Frontal cortex (tissue), 2 donors: ENCODE data around the gene ABCC4.

DNA sequence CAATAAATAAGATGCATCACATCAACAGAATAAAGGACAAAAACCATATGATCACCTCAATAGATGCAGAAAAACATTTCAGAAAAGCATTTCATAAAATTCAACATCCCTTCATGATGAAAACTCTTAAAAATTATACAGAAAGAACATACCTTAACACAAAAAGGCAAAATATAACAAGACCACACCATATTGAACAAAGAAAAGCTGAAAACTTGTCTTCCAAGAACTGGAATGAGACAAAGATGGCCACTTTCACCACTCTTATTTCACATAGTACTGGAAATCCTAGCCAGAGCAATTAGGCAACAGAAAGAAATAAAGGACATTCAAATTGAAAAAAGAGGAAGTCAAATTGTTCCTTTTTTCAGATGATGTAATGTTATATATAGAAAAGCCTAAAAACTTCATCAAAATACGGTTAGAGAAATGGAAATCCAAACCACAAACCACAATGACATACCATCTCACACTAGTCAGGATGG is 113.1 kb upstream of the SPRY2 start:
- RAMPAGE, long total RNA = no peak

DNA sequence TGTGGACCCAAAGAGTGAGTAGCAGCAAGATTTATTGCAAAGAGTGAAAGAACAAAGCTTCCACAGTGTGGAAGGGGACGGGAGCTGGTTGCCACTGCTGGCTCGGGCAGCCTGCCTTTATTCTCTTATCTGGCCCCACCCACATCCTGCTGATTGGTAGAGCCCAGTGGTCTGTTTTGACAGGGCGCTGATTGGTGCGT is 149.0 kb upstream of the SPRY2 start:
- RAMPAGE, long total RNA = no peak

GRCh38 chr13:80670695-80671069 is 329.8 kb upstream of the SPRY2 start:
- RAMPAGE, long total RNA = no peak

GRCh38 chr13:82153601-82153835 is 1728.8 kb downstream of the SLITRK1 start:
- RAMPAGE, long total RNA = no peak

DNA sequence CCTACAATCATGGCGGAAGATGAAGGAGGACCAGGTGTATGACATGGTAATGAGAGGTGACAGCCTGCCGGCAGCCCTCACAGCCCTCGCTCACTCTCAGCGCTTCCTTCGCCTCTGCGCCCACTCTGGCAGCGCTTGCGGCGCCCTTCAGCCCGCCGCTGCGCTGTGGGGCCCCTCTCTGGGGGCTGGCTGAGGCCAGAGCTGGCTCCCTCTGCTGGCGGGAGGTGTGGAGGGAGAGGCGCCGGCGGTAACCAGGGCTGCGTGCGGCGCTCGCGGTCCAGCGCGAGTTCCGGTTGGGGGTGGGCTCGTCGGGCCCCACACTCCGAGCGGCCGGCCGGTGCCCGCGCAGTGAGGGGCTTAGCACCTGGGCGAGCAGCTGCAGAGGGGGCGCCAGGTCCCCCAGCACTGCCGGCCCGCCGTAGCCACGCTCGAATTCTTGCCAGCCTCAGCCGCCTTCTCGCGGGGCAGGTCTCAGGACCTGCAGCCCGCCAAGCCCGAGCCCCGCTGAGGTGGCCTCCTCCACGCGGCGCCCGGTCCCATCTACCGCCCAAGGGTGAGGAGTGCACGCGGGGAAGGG is 879.1 kb upstream of the SLITRK5 start:
- RAMPAGE, long total RNA = no peak

- RAMPAGE, long total RNA = no peak
Observed at GRCh38 chr13:86946427-86947044, 724.6 kb upstream of the SLITRK5 start.

DNA sequence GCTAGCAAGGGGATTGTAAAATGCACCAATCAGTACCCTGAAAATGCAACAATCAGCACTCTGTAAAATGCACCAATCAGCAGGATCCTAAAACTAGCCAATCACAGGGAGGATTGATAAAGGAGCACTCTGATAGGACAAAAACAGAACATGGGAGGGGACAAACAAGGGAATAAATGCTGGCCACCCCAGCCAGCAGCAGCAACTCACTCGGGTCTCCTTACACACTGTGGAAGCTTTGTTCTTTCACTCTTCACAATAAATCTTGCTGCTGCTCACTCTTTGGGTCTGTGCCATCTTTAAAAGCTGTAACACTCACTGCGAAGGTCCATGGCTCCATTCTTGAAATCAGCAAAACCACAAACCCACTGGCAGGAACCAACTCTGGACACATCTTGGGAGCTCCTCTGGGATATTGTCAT is 337.4 kb upstream of the SLITRK5 start:
- RAMPAGE, long total RNA = no peak

GRCh38 chr13:87677220-87678197 is 6.3 kb downstream of the SLITRK5 start:
- RAMPAGE, long total RNA = no peak

DNA sequence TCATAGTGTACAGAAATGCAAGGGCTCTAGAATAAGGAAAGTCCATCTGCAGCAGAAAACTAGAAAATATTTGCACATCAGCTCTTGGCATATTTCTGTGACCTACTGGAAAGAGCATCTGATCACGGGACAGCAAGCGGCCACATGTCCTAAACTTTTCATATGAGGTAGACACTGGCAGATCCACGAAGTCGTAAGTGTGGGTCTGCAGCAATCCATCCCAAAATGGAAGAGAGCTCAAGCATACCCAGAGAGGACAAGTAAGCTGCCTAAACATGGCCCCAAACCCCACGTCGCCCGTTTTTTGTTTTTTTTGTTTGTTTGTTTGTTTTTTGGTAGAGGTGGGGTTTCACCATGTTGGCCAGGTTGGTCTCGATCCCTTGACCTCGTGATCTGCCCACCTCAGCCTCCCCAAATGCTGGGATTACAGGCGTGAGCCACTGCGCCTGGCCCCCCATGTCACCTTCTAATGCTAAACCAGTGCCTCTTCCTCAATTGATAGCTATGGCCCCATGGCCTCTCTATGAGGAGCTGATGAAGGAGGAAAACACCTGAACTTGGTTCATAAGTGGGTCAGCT is 49.5 kb downstream of the SLITRK5 start:
- RAMPAGE, long total RNA = no peak

- RAMPAGE, long total RNA = no peak
Observed at GRCh38 chr13:87810857-87811507, 139.8 kb downstream of the SLITRK5 start.

GRCh38 chr13:90032051-90032466 is 1366.4 kb upstream of the GPC5 start:
- RAMPAGE, long total RNA = no peak

GRCh38 chr13:93225625-93226348 is 820 bp upstream of the GPC6 start:
- RAMPAGE, long total RNA = no peak

DNA sequence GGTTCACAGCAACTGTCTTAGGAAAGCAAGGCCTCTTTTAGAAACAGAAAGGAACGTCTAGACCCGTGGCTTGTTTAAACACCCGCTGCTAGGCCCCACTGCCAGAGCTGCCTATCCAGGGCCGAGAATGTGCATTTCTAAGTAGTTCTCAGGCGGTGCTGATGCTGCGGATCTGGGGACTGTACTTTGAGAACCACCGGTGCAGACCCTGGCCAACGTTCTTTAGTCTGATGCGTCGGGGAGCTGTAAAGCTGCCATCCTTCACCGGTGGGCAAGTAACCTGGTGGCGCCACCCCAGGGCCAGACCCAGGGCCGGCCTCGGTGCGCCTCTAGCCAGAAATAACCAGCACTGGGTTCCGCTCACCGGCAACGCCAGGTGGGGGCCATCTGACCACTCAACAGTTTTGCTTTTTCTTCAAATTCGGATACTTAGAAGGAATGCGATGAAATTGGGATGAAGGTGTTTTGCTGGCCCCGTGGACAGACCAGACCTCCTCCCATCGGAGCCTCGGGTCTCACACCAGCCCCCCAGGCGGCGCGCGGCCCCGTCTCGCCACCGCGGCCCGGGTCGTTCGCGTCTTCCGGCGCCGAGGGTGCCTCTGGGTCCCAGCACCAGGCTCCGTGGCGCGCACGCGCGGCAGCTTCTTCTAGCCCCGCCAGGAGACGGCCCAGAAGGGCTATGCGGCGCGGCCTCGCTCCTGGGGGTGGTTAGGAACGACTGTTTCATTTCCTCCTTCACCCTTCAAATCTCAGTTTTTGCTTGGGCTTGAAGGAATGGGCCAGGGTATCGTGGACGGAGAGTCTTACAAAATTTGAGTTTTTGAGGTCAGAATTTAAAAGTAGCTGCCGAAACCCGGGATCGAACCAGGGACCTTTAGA is 46.9 kb downstream of the TGDS start:
- RAMPAGE, long total RNA = no peak

DNA sequence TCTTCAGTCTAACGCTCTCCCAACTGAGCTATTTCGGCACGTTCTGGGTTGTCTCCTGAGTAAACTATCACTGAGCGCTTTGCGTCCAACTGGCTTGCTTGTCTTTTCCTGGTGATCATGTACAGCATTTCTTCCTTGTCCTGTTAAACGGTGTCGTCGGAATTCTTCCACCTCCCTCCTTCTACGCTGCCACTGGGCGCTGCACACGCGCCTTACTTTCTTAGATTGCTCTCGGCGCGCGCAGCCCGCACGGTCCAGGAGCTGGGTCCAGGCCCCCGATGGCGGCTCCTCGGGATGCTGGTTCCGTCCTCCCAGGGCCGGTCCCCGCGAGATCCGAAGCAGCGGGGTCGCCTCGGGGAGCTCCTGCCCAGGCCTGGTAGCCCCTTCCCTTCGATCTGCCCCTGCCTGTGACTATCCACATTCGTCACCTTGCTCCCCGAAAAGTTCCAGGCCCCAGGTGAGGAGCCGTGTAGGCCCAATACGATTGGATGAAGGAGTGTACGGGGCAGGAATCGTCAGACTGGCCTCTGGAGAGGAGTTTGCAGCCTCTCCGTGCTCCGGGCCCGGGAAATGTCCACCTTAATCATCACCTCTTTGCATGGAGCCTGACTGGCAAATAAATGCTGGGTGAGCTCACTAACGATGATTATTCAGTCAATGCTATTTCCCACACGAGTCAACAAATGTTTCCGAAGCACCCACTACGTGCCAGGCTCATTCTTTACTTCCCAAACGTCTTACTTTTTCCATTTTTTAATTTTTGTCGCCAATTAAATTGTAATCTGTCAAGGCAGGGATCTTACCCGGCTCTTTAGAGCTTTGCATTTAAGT is 46.1 kb downstream of the TGDS start:
- RAMPAGE, long total RNA = no peak

GRCh38 chr13:94585453-94585803 is 10.5 kb downstream of the TGDS start:
- RAMPAGE, long total RNA = no peak

DNA sequence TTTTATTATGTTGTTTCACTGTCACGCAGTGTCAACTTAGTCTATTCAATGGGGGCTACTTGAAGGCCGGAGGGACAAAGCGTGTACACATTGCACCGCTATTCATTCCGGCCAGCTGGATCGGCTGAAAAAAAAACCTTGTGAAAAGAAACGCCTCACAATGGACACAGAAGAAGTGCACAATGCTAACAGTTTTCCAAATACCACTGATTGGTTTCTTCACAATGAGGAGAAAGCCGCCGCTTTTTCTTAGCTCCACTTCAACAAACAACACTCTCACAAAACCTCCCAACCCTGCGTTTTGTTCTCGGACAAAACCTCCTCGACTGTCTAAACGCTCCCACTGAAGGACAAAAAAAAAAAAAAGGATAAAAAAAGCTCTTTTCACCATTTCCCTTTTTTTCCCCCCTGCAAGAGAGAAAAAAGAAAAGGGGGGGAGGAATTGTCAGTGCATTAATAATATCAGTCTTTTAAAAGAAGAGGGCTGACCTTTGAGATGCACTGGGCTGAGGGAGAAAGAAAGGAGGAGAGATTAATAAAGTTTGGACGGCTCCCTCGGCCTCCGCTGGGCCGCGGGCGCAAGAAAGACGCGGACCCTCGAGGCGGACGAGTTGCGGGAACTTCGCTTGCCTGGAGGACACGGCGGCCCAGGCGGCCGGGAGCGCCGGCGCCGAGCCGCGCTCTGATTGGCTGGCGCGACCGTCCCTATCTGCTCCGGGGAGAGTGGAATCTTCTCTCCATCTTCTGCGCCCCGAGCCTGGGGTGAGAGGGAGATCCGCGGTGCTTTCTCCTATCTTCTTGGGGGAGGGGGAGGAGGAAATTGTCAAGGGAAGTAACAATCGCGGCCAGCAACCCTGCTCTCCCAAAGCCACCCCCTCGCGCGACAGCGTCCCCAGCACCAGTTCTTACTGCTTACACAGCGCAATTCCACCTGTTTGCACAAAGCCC is 5.2 kb downstream of the SOX21 start:
- RAMPAGE, long total RNA = no peak

DNA sequence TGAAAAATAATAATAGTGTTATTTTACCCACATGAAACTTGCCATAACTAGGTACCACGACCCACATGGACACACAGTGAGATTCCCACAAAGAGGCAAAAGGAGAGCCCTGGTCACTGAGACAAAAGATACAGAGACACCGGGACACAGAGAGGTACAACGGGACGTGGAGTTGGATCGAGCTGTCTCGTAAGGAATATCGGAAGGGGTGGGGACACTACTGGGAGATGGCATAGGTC is 849 bp downstream of the ABCC4 start:
- RAMPAGE, long total RNA = no peak

GRCh38 chr13:95301121-95301997 is at the start of gene ABCC4:
TSS of gene ABCC4 (minus strand) at chr13:95301451.
- RAMPAGE, long total RNA = no peak

GRCh38 chr13:95554434-95554881 is 1.9 kb downstream of the CLDN10 start:
- RAMPAGE, long total RNA = no peak

GRCh38 chr13:95876320-95876590 is 176.9 kb downstream of the UGGT2 start:
- RAMPAGE, long total RNA = no peak